Panc1 (cell line): Measurements from ENCODE around the genes MFAP2 and ATP13A2.

DNA sequence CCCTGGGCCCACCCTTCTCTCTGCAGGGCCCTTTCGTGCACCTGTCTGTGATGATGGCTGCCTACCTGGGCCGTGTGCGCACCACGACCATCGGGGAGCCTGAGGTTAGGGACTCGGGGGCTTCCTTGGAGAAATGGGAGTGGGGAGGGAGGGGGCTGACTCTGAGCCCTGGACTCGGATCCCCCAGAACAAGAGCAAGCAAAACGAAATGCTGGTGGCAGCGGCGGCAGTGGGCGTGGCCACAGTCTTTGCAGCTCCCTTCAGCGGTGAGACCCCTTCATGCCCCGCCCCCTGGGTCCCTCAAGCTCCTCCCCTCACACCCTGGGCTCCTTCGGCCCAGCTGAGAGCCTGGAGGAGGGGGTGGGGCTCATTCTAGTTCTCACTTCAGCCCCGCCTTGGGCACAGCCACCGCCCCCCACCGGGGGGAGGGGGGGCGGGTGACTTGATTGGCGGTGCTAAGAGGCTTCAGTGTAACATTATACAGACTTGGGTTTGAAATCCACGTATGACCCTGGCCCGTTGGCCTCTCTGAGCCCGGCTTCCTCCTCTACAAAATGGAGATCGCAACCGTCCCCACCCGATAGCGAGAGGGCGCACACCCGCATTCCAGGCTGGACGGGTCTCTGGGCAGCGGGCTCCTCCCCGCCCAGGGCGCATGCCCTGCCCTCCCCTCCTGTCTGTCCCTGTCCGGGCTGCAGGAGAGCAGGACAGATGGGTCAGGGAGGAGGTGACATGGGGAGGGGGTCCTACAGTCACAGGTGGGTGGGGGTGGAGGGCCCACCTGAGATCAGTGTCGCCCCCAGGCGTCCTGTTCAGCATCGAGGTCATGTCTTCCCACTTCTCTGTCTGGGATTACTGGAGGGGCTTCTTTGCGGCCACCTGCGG is 5.0 kb downstream of the CLCNKB start:
- RRBS, 2 experiments: 14% methylated on average over 6 of the region's 38 CpGs; no CpG with 5 or more reads in 1 of the 2 experiments

GRCh38 chr1:16112035-16112470 is 38.6 kb upstream of the FAM131C start:
- RRBS, 2 experiments: no CpG with 5 or more reads among the region's 10 CpGs

DNA sequence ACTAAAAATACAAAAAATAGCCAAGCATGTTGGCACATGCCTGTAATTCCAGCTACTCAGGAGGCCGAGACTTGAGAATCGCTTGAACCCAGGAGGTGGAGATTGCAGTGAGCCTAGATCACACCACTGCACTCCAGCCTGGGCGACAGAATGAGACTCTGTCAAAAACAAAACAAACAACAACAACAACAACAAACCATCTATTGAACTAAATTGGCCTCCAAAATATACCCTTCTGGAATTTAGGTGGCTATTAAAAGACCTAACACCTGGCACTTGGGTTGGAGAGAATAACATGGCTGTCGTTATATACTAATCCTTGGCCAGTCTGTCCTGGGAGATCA is 24.1 kb downstream of the ARHGEF19 start:
- RRBS, 2 experiments: no CpG with 5 or more reads among the region's 4 CpGs

DNA sequence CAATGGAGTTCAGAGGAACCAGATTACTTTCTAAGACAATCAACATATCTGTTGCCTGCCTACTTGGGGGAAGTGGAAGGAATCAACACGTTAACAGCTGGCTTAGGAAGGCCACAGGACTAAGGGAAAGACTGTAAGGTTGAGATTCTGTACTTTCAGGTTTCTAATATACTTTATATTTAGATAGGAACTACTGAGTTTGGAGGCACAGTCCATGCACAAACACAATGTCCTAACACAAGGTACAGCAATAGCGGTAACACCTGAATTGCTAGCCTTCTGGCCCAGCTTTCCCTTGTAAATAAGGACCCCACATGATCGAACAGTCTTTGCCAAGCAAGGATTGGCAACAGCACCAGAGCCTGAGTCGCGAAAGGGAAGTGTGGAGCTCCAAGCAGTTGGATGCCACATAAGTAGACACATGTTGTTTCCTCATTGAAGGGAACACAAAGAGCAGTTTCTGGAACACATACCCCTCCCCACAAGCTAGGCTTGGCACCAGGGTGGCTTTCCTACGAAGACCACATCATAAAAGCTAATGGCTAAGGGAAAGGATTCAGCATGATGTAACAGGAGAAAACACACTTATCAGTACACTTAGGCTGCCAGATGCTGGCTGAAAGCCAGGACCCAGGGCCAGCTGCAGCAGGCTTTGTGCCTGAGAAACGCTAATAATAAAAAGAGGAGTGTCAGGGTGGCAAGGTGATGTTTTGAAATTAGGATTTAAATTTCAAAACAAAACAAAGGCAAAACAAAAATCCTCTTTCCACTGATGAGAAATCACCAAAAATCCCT is 11.6 kb upstream of the CPLANE2 start:
- RRBS, 2 experiments: no CpG with 5 or more reads among the region's 7 CpGs

DNA sequence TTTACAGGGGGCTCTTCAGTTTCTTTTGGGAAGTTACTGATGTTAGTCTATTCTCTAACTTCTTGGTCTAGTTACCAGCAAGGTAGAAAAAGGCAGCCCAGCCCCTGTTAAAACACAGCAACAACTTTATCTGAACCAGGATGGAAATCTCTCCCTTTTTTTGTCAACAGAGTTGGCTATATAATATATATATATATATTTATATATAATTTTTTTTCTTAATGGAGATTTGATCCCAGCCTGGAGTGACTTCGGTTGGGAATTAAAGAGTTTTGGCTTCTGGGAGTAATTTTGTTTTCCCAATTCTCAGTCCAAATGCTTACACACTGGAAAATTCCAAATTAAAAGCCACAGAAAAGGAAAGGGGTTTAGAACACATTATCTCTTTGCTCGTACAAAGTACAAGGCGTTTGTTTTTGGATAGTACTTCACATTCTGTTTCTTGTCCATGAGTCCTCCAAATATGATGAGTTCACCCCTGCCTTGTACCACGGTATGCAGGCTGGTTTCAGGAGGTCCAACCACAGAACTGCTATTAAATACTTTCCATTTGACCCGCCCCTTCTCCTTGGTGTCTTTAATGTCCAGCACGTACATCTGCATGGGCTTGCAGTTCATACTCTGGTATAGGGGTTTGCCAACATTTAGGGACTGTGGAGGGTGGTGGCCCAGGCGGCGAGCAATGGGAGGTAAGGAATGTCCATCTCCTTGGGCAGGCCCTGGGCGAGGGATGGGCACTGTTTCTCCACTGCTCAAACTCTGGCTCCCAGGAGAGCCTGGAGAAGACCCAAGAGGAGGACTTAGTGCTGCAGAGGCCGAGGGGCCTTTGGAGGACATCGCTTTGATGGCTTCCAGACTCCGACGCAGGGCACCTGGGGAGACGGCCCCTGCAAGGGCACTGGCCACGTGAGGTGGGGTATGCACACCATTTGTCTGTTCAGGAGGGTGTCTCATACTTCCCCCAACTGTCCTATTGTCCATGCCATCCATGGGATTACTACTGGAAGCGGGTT is 13.6 kb upstream of the CPLANE2 start:
- RRBS, 2 experiments: no CpG with 5 or more reads among the region's 16 CpGs

GRCh38 chr1:16378544-16378816 is 11.4 kb downstream of the SZRD1 start:
- RRBS, 2 experiments: no CpG with 5 or more reads among the region's 5 CpGs

DNA sequence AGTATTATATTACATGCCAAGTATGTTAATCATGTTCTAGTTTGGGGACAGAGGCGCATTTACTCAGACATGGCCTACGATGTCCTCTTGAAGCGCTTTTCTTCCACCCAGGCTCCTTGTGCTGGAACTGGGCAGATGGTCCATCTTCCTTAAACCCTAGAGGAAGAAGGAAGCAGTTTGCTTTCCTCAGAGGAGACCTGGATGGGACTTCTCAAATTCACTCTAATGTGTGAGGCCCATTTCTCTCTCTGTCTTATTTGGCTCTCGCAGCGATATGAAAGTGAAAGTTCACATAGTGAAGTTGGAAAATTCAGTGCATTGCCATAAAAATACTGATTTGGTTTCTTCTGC is 20.1 kb downstream of the SZRD1 start:
- RRBS, 2 experiments: no CpG with 5 or more reads among the region's 5 CpGs

GRCh38 chr1:16498926-16499627 is 58.6 kb downstream of the NECAP2 start:
- RRBS, 2 experiments: under 1 to 4% methylated on average over 56 to 59 of the region's 90 CpGs

DNA sequence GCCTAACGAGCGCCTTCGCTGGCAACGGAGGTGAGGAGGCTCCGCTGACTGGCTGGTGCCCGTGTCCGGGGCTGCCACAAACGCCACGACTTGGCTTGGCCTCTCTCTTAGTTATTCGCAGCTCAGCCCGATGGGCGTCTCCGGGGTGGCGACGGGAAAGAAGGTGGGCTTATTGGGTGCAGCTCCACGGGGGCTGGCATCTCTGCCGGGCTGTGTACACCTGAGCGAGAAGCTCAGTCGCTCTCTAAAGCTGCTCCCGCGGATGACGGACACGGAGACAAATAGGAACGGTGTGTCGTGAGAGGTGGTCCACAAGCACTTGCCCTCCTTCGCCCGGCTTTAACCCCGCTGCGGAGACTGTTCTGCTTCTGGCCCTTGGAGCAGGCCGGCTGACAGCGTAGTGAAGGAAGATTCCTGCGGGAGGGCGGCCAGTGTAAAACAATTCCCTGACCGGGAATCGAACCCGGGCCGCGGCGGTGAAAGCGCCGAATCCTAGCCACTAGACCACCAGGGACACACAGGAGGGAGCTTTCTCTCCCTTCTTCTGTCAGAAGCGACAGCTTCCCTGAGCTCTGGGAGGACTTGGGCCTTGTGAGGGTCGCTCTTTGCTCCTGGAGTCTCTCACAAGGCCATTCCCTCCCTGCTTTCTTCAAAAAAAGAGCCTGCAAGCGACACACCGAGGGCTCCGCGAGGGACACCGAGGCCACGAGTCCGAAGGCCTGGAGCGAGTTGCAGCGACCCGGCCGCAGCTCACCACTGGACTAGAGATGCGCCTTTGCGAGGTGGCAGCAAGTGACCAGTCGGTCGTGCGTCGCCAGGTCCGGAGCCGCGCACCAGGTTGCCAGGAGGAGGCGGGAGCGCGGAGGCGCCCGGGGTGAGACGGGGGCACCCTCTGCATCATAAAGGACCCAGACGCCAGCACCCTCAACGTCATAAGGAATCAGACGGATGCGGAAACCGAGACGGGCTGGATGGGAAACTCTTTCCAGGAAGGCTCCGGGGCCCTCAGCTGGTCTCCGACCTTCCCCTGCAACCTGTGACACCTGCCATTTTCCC is 94.6 kb downstream of the NECAP2 start:
- RRBS, 2 experiments: 67 to 82% methylated on average over 11 to 14 of the region's 77 CpGs

DNA sequence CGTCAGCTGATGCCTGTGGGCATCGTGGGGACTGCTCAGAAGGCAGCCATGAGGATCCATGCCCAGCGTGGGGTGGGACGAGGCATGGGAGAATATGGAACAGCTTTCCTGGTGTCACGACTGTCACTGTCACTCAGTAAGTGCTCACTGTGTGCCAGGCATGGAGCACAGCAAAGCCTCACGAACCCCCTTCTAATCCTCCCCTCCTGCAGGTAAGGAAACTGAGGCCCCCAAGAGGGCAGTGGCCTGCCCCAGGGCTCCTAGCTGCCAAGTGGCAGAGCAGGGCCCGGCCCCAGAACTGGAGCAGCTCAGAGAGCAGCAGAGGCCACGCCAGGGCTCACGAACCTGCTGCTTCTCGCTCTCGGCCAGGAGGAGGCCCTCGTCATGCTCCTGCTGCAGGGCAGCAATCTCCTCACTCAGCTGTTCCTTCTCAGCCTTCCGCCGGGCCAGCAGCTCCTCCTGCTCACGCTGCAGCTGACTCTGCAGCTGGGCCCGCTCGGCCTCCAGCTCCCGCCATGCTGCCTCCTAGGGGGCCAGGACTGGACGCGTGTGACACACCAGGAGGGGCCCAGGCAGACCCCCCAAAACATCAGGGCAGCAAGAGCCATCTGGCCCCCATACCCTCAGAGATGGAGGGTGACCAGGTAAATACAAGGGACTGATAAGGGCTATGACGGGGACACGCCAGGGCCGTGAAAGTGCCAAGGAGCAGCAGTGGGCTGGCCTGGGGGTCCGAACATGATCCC is 179.1 kb downstream of the NECAP2 start:
- RRBS, 2 experiments: no CpG with 5 or more reads among the region's 24 CpGs

- RRBS, 2 experiments: no CpG with 5 or more reads among the region's 5 CpGs
These were observed 186.2 kb downstream of the NECAP2 start for GRCh38 chr1:16626750-16627122.

- RRBS, 2 experiments: no CpG with 5 or more reads among the region's 6 CpGs
These were observed 197.7 kb downstream of the NECAP2 start for GRCh38 chr1:16637973-16638800.

- RRBS, 2 experiments: under 1 to 4% methylated on average over 29 to 32 of the region's 62 CpGs
These were observed 204.2 kb downstream of the NECAP2 start for GRCh38 chr1:16644469-16645355.

DNA sequence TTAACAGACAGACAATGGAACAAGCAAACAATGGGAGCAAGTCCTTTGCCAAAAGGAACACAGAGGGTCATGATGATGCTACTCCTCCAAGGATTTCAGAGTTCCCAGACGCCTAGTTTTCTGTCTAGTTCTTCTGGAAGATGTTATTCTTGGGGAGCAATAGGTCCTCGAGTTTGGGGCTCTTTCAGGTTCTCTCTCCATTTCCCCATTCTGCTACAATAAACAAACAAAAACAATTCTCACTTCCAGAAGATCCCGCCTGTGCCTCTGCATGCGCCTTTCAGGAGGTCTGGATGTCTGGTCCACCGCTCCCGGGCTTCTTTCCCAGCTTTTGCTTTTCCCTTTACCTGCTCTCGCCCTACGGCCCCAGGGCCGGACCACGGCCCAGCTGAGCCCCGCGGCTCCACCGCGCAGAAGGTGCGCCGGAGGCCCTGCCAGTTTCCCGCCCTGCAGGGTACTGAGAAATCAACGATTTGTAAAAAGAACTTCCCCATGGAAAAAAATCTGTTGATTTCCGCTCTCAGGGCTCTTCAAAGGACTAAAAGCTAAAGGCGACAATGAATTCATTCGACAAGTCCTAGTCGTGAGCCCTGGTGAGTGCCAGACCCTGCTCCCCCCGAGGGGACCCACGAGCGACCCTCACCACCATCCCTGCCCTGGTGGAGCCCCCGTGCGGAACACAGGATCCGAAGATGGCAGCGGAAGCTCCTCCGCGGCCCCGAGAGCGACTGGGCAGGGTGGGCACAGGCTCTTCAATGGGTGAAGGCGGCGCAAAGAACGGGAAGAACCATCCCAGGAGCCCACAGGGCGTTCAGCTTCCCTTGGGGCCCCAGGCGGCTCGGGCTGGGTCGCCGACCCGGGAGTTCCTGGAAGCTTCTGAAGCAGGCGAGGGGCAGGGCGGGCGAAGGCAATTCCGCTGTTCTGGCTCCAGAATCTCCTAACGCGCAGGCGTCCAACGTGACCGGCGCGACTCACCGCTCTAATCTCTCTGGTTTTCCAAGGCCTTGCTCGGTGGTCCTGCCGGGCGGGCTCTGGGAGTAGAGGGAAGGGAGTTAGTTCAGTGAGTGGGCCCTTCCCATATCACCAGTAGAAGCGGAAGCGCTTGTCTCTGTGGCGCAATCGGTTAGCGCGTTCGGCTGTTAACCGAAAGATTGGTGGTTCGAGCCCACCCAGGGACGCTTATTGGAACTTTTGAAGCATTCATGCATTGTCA is 32.8 kb upstream of the CROCC start:
- RRBS, 2 experiments: 3 to 10% methylated on average over 14 of the region's 67 CpGs

GRCh38 chr1:16922965-16923559 is 1.3 kb downstream of the CROCC start:
- RRBS, 2 experiments: no CpG with 5 or more reads among the region's 20 CpGs

GRCh38 chr1:16945965-16946615 is 24.4 kb downstream of the CROCC start:
- RRBS, 2 experiments: no CpG with 5 or more reads among the region's 14 CpGs

GRCh38 chr1:16978401-16979205 is 1.8 kb downstream of the MFAP2 start:
- RRBS, 2 experiments: 41 to 68% methylated on average over 3 to 6 of the region's 15 CpGs

GRCh38 chr1:16979787-16980990 is at the start of gene MFAP2:
Gene MFAP2, minus strand, starts transcription at chr1:16980620.
- RRBS, 2 experiments: 4 to 19% methylated on average over 25 to 28 of the region's 93 CpGs

- RRBS, 2 experiments: under 1 to 5% methylated on average over 7 to 14 of the region's 107 CpGs
These were observed at the start of gene ATP13A2 for GRCh38 chr1:17011139-17012280. Gene ATP13A2, minus strand, starts transcription at chr1:17011928.

GRCh38 chr1:17122559-17122881 is 3.3 kb upstream of the PADI2 start:
- RRBS, 2 experiments: no CpG with 5 or more reads among the region's 2 CpGs